Epithelial cell of alveolus of lung (primary cell): ENCODE data around the genes PFN3, DBN1 and DDX41.

- RAMPAGE, long total RNA = no peak
- RRBS = 4% methylated on average over 6 of the region's 51 CpGs
Measured at GRCh38 chr5:177400419-177400929, at the start of gene PFN3. TSS of gene PFN3 (minus strand) at chr5:177400661.

DNA sequence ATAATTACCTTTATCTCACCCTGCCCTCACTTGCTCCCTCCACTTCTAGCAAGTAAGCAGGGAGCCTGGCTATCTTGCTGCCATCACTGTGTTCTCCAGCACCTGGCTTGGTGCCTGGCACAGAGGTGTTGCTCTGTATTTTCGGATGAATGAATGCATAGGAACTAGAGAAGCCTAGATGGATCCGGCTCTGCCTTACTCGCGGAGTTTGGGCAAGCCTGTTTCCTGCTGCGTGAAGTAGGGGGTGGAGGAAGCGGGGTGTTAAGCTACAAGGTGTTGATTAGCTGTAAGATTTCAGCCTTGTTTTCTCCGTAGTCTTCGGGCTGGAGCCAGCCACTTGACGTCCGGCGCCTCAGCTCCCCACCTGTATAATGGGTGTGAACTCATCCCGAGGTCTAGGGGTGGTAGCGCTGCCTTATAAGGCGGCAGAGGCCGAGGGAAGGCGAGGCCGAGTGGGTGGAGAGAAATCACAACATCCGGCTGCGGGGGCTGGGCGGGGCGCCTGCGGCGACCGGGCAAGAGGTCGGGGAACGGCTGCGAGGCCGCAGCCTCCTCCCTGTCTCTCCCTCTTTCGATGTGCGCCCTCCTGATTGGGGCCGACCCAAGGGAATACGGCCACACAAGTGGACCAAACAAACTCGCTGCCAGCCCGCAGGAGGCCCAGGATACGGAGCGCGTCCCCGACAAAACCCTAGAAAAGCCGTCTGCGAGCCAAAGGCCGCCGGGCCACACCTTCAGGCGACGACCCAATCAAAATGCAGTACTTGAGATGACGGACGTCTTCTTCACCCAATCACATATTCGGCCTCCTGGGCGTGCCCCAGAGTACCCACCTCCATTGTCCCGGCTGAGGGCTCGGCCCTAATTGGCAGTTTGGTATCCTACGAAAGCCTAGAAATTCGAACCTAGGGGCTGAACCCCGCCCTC is 668 bp upstream of the GRK6 start:
- RAMPAGE, long total RNA = no peak
- RRBS = 2% methylated on average over 7 of the region's 53 CpGs

GRCh38 chr5:177433077-177434186 is 7.0 kb downstream of the GRK6 start:
- RAMPAGE, long total RNA = no peak
- RRBS = no CpG with 5 or more reads among the region's 46 CpGs

GRCh38 chr5:177473384-177474134 is at the start of gene DBN1:
TSS of gene DBN1 (minus strand) at chr5:177473634.
- RAMPAGE, long total RNA = start-site peak on the minus strand at chr5:177473555-177473644, 1,293 and 1,787 reads in 2 replicates
- RRBS = 1% methylated on average over 15 of the region's 80 CpGs

- RAMPAGE, long total RNA = no peak
- RRBS = 86% methylated on average over 3 of the region's 38 CpGs
Measured at GRCh38 chr5:177491302-177491883, 6.0 kb downstream of the PDLIM7 start.

DNA sequence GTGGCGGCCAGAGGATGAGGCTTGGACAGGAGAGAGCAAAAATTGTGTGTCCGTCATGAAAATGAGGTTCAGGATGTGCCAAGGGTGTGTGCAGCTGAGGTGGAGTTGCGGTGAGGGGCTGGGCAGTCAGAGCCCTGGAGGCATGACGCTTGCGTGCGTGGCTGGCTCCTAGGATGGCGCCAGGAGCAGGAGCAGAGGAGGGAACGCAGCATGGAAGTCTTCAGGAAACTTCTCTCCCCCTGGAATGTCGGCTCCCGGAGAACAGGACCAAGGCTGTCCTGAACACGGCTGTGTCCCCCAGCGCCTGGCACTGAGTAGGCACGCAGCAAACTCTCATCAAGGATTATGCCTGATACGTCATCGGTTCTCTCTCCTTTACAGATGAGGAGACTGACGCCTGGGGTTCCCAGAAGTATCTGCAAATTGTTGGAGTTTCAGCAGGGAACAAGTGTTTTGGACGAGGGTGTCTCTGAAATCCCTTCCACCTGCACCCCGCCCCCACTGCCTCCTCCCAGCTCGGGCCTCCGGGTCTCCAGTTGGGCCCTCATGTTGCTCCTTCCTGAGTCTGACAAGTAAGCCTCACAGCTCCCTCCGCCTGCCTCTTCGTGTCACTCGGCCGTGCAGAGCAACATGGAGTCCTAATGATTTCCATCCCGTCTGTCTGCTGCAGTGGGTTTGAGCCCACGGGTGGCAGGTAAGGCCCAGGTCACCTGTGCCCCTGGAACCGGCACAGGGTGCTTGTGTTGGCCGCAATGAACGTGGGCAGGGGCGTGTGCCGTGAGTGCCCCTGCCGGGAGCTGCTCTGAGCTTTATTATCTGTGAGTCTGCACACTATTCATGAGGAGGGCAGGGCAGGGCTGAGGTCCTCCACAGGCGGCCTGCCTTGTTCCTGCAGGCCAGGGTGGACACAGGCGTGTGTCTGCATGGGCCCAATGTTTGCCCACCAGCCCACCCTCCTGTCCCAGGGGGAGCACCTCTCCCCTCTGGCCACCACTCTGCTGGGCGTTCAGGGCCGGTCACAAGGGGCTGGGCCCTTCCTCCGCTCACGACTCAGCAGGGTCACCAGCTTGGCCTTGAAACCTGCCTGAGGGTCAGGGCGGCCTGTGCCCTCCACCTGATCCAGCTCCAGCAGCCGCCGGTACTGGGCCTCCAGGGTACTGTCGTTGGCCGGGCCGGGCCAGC is 6.0 kb upstream of the PDLIM7 start:
- RAMPAGE, long total RNA = no peak
- RRBS = 82% methylated on average over 7 of the region's 44 CpGs

DNA sequence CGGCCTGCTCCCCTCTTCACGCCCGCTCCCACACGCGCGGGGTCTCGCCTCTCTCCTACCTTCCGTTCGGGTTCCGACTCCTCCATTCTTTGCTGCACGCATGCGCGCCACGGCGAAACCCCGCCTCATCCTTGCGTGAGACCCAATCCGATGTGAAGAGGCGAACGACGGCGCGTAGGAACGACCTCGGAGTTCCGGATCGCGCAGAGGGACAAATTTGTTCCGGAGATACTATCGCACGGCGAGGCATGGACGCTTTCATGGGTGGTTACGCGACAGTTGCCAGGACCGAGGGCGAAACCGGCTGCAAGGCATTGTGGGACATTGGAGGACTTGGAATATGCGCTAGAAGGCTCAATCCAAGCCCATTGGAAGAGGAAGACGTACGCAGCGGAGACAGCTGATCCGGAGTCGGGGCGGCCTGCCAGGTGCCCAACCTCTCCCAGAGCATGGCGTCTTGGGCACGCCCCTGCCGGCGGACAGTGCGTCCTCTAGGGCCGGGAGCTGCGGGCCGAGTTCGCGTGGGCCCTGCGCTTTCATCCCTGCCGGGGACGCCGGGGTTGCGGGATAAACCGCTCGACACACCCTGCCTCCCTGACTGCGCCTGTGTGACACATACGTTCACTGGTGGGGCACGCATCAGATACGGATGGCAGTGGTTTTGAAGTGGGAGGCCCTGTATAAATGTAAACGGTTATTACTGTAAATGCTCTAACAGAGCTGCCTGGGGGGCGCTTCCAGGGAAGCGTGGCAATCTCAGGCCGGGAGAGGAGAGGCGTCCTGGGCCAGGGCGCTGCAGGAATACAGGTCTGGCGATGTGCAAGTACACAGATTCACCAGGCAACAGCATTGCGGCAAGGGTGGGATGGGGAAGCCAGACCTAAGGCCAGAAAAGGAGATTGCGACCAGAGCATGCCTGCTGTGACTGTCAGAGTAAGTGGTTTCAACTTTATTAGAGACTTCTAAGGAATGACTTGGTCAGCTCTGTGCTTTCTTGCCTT is at the start of gene DDX41:
Gene DDX41 (minus strand): TSS at position 102 of the 1,001 bp plus-strand sequence.
- RAMPAGE, long total RNA = start-site peak on the minus strand centred at position 75 of the sequence, 48 bp wide, 314 and 95 reads in 2 replicates
- RRBS = under 1% methylated on average over 26 of the region's 75 CpGs

DNA sequence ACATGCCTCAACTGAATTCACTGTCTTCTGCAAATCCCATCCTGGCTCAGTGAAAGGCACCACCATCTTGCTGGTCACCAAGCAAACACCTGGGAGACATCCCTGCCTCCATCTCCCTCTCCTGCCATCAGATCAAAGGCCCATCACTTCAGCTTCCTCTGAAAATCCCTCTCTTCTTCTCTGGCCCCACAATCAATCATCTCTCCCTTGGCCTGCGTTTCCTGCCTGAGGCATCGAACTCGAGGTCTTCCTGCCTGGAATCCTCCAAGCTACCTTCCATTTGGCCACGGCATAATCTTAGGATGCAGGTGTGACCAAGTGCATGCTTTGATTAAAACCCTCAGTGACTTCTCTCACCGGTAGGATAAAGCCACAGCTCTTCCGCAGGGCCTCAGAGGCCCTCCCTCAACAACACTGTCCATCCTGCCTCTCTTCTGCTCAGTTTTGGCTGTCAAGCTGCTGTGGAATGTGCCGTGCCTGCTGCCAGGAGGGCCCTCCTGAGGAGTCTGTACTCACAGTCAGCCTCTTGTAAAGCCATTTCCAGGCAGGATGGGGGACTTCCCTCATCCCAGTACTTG is 13.6 kb upstream of the DDX41 start:
- RAMPAGE, long total RNA = no peak
- RRBS = no CpG with 5 or more reads among the region's 7 CpGs

DNA sequence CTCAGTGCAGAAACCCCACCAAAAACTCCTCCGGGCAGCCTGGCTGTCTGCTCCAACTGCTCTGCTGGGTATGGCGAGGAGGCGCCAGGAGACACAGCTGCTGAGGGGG is 830 bp downstream of the FAM193B start:
- RAMPAGE, long total RNA = no peak
- RRBS = no CpG with 5 or more reads among the region's 3 CpGs

- RAMPAGE, long total RNA = no peak
- RRBS = no CpG with 5 or more reads among the region's 7 CpGs
Measured at GRCh38 chr5:177602107-177602774, 2.3 kb downstream of the B4GALT7 start.

DNA sequence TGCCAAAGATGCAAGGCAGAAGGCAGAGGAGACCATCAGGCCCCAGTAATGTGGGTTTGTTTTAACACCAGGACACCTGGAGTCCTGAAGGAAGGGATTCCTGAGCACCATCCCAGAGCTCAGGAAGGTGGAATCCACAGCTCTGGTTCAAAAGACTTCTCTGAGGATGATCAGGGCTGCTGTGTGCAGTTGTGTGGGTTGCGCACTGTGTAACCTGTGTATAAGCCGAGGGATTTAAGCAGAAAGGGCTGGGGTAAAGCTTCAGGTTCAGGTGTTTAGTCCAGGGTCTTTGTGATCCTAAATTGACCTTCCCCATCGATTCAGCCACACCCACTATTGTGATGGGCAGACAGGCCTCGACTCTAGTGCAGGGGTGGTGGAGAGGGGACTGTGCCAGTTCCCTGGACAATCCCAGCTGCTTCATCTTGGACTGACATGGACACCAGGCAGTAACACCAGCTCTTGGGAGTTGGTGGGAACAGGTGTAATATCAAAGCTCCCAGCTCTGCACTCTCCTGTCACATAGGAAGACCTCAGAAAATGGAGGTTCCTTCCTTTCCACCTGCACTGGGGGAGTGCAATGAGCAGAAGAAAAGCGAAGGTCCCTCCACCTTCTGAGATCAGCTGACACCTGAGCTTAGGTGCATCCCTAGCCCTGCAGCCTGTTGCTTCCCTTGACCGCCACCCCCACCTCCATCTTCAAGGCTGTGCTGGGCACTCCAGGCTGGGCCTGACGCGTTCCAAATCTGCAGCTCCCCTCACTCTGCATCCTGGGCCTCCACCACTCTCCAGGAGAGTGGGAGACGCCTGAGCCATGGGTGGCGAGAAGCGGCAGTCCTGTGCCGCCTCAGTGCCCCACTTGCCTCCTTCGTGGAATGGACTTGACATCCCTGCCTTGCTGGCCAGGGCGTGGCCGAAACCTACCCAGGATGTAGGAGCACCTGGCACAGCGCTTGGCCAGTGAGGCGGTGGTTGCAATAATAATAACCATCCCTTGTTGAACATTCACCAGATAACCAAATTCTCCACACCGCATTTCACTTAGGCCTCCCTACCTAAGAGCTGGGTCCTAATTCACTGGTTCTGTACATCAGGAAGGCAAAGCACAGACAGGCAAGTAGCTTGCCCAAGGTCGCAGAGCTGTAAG is 11.3 kb downstream of the B4GALT7 start:
- RAMPAGE, long total RNA = no peak
- RRBS = no CpG with 5 or more reads among the region's 19 CpGs

DNA sequence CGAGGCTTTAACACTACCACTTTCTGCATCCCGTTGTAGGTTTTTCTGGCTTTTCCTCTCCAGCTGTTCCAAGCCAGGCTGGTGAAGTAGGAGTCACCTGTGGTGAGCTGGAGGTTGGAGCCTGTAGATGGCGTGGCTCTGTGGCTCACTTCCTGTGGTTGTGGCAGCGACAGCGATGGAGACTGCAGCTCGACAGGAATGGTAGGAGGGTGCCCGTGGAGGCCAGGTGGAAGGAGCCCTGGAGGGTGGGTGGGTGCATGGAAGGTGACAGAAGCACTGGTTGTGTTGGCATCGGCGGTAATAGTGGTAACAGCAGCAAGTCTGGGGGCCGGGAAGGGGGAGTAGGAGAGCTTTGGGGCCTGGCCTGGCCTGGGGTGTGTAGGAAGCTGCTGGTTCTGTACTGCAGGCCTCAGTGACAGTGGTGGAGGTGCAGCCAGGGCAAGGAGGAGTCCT is 186.7 kb downstream of the PROP1 start:
- RAMPAGE, long total RNA = no peak
- RRBS = no CpG with 5 or more reads among the region's 10 CpGs

- RAMPAGE, long total RNA = no peak
- RRBS = no CpG with 5 or more reads among the region's 17 CpGs
Measured at GRCh38 chr5:178124070-178125034, 6.5 kb upstream of the RMND5B start.

DNA sequence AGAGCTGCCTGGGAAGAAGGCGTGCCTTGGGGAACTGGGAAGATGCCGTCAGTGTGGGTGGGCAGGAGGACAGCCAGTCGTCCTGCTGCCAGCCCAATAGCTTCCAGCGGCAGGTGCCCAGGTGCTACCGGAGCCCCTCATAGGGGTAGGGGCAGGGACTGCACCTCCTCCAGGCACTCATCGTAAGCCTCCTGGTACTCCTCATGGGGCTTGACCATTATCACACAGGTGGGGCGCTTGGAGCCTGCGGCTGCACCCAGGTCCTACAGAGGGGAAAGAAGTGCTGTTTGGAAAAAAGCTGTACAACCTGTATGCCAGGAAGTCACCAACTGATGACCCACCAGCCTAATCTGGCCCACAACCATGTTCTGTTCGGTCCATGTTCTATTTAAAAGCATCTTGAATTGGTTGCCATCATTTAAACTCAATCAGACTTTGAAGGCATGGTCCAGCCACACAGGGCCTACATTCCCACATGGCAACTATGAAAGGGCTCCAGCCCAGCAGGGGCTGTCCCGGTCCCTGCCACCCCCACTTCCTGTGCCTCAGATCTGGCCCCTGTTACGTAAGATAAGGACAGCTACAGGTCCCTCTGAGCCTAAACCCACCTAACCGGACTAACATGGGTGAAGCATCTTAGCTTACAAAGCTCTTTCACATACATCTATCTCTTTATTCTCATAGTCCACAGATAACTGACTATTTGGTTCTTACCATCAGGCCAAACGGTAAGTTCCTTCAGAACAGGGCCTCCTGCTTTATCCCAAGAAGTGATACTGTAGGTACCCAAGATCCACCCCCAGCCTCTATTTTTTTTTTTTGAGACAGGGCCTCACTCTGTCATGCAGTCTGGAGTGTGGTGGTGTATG is 3.9 kb downstream of the NHP2 start:
- RAMPAGE, long total RNA = no peak
- RRBS = 71% methylated on average over 2 of the region's 13 CpGs

- RAMPAGE, long total RNA = no peak
- RRBS = no CpG with 5 or more reads among the region's 3 CpGs
Measured at GRCh38 chr5:178212153-178212779, 7.9 kb downstream of the HNRNPAB start.

DNA sequence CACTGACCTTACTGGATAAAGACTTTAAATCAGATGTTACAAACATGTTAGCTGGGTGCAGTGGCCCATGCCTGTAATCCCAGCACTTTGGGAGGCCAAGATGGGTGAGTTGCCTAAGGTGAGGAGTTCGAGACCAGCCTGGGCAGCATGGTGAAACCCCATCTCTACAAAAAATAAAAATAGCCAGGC is 12.3 kb downstream of the HNRNPAB start:
- RAMPAGE, long total RNA = no peak
- RRBS = no CpG with 5 or more reads among the region's 1 CpG

DNA sequence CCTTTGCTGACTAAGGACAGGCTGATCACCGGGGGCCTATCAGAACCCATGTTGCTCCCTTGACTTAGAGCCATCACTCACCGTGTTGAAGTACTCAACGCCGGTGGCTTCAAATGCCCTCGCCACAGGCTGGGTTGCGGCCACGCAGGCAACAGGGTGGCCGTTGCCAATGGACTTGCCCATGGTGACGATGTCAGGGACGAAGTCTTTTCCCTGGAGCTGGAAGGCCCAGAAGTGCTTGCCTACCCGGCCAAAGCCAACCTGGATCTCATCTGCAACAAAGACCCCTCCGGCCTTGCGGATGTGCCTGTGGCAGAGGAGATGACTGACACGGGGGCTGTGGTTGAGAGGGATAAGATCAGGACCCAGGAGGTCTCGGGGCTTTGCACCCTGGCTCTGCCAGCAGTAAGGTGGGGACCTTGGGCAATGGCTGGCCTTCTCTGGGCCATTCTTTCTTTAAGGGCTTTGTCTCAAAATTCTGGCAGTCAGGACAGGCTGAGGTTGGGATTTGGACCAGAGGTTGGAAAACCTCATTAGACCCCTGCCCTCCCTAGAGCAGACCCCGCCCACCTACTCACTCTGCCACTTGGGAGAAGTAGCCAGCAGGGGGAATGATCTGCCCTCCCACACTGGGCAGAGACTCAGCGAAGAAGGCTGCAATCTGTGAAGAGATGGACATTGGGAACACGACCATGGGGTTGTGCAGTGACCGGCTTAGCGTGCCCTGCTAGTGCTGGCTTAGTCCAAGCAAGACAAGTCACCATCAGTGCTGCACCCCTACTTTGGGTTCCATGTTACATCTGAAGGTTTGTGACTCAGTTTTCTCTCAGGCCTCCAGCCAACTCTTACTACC is 10.1 kb downstream of the PHYKPL start:
- RAMPAGE, long total RNA = no peak
- RRBS = 97% methylated on average over 4 of the region's 20 CpGs

DNA sequence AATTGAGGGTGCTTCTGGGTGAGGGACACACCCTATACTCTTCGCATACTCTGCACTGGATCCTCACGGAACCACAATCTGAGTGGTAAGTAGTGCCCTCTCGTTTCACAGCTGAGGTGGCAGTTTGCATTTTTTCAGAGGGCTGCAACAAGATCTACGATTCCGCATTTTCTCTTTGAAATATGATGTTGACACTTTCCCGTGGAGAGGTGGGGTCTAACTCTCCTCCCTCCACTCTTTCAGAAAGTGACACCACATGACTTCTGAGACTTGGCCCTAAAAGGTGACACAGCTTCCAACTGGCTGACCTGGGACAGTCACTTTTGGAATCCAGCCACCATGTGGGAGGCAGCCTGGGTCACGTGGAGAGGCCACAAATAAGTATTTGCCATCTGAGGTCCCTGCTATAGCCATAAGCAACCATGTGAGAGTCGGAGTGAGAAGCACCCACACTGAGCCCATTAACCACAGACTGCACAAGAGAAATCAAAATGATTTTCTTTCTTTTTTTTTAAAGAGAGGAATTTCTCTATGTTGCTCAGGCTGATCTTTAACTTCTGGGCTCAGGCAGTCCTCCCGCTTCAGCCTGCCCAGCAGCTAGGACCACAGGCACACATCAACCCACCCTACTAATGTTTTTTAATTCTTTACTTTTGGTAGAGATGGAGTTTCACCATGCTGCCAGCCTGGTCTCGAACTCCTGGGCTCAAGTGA is 4.1 kb upstream of the PHYKPL start:
- RAMPAGE, long total RNA = no peak
- RRBS = no CpG with 5 or more reads among the region's 10 CpGs

GRCh38 chr5:178249143-178249674 is 16.6 kb upstream of the PHYKPL start:
- RAMPAGE, long total RNA = no peak
- RRBS = 88% methylated on average over 3 of the region's 10 CpGs

GRCh38 chr5:178542396-178542973 is 47.7 kb downstream of the COL23A1 start:
- RAMPAGE, long total RNA = no peak
- RRBS = no CpG with 5 or more reads among the region's 7 CpGs